Urinary bladder (tissue), 3 donors: Measurements from ENCODE around the gene RERE.

DNA sequence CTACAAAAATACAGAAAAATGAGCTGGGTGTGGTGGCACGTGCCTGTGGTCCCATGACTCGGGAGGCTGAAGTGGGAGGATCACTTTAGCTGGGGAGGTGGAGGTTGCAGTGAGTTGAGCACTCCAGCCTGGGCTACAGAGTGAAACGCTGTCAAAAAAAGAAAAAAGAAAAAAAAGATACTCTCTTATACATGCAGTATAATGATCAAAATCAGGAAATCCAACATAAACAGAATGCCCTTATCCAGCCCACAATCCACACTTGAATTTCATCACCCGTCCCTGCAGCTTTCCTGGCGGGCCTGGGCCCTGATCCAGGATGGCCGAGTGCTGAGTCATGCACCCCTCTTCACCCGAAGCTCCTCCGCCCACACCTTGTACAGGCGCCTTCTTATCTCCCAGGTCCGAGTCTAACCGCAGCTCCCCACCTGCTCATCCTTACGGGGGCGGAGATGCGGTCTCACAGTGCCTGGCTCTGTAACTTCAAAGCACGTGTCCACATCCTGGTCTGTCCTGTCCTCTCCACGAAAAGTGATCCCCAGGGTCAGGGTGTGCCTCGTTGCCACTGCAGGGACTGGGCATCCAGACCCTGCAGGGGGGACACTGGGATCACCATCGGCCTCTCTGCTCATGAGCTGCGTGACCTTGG is 120.2 kb upstream of the SLC45A1 start:
- PRO-cap: no peak
- RAMPAGE, long total RNA: no peak

DNA sequence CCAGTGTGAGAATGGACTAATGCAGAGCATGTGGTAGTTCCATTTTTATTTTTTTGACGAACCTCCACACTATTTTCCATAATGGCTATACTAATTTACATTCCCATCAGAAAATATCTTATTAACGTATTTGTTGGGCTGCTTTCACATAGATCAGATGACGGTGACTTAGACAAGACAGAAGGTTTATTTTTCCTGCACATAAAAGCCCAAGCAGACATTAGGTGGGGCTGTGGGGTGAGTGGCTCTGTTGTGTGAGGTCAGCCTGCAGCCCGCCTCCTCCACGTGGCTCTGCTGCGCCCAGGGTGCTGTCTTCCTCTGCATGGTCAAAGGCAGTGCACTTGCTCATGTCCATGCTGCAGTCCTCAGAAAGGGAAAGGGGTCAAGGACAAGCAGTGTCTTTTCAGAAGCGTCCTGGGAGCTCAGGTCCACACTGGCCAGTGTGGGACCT is 36.2 kb upstream of the SLC45A1 start:
- PRO-cap: unidirectional peak, plus-strand start at position 338 of the sequence
- RAMPAGE, long total RNA: no peak

GRCh38 chr1:8363503-8363789 is 45.5 kb downstream of the SLC45A1 start:
- PRO-cap: no peak
- RAMPAGE, long total RNA: no peak

DNA sequence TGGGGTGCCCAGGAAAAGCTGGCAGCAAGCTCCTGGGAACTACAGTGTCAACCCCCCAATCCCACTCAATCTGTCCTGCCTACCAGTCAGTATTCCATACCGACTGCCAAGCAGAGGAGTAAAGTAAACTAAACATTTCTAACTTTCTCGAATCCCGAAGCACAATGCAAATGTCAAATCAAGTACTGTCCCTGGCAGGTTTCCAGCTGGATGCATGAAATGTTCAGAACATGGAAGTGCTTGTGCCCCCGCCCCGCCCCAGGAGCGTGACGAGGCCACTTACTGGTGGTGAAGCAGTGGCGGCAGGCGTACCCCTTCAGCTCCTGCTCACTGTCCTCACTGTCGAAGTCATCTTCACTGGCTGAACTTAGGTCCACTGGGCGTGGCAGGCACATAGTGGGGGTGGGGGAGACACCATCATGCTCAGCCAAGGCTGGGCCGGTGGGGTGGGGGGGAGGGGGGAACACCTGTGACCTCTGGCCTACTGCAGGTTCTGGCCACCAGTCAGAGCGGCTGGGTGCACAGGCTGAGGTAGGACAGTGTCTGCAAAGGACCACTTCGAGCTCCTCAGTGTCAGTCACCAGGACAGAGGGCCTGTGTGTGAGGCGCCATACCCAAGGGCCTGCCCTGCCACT is 46.7 kb downstream of the SLC45A1 start:
- PRO-cap: no peak
- RAMPAGE, long total RNA: no peak

GRCh38 chr1:8373548-8374822 is 56.1 kb downstream of the SLC45A1 start:
- PRO-cap: bidirectional peak, plus-strand start at chr1:8373793, minus-strand start at chr1:8373659; unidirectional peak, minus-strand start at chr1:8374223
- RAMPAGE, long total RNA: no peak

DNA sequence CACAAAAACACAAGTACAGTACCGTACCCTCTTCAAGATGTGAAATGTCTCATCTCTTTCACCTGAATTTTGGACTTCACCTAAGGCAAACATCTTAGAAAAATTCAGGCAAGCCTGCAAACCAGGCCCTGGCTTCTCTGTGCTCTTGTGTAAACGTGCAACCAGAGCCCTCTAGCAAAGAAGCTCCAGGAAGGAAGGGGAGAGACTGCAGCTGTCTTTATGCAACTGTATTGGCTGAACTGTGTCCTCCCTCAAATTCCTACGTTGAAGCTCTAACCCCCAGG is 60.2 kb downstream of the SLC45A1 start:
- PRO-cap: bidirectional peak, plus-strand start outside the sequence, minus-strand start at position 147 of the sequence
- RAMPAGE, long total RNA: no peak

DNA sequence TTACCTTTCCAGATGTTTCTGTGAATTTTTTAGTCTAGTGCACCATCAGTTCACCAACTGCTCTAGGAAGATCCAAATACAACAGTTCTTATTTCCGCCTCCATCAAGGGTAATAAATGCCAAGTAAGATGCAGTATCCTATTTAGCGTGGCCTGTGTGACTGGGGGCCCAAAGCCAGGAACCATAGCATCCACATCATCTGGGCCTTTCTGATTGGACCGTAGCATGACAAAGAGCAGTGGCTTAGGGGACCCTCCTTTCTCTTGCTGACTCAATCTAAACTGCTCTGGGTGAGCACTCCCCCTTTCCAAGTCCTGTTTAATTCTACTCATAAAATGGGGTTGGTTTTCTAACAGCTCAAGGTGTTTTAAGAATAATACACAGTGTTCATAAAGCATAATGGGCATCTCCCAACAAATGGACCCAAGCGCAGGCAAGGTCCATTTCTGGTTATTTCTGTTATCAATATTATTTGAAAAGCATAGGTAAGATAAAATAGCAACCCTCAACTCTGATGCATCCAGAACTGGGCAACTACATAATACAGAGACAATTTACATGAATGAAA is 75.4 kb downstream of the SLC45A1 start:
- PRO-cap: no peak
- RAMPAGE, long total RNA: no peak

DNA sequence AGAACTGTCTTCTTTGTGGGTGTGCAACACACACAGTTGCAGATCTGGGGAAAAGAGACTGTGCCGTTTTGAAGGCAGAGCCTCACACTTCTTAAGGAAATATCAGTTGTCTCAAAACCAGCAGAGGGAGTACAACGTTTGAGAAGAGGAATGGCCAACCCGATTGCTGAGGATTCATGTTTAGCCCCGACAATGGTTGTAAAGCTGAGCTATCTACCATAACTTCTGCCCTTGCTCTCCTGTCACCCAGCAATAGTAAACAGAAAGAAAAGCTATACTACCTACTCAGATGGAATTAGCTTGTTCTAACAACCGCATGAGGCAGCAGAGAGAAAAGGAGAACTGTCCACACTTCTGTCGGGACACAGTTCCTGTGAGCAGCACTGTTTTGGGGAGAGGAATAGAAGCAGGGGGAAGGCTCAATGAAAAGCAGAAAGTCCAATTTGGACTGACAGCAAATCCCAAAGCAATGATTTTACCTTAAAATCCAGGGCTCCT is 91.2 kb downstream of the SLC45A1 start:
- PRO-cap: no peak
- RAMPAGE, long total RNA: no peak

GRCh38 chr1:8418060-8418770 is 100.3 kb downstream of the SLC45A1 start:
- PRO-cap: no peak
- RAMPAGE, long total RNA: no peak

- PRO-cap: bidirectional peak, plus-strand start at chr1:8421989, minus-strand start at chr1:8421929
- RAMPAGE, long total RNA: no peak
These were observed 103.8 kb downstream of the SLC45A1 start for GRCh38 chr1:8421651-8422164.

- PRO-cap: no peak
- RAMPAGE, long total RNA: no peak
These were observed 229.7 kb downstream of the RERE start for GRCh38 chr1:8587554-8588267.

GRCh38 chr1:8783686-8784610 is 33.5 kb downstream of the RERE start:
- PRO-cap: no peak
- RAMPAGE, long total RNA: no peak

- PRO-cap: bidirectional peak, plus-strand start at chr1:8817876, minus-strand start at chr1:8817640
- RAMPAGE, long total RNA: no peak
These were observed at the start of gene RERE for GRCh38 chr1:8817560-8817824. TSS of gene RERE (minus strand) at chr1:8817640.

DNA sequence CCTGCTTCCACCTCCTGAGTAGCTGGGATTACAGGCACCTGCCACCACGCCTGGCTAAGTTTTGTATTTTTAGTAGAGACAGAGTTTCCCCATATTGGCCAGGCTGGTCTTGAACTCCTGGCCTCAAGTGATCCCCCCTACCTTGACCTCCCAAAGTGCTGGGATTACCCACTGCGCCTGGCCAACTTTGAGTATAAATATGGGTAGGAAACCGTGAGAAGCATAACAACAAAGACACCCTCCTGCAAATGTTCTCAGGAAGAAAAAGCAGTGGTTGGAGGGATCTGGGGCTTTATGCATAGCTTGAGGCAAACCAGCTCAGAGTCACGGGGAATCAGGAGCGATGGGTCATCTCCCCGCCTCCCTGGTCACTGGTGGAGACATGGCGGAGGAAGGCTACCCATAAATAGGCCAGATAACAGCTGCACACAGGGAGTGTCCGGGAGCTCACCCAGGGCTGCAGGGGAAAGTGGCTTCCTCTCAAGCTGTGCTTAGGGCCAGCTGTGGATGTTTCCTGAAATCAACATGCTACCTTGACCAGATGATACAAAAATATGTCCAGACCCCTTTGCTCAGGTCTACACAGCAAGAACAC is 26.9 kb upstream of the RERE start:
- PRO-cap: no peak
- RAMPAGE, long total RNA: no peak

- PRO-cap: no peak
- RAMPAGE, long total RNA: no peak
These were observed 8.2 kb downstream of the ENO1 start for GRCh38 chr1:8870259-8870671.

- PRO-cap: no peak
- RAMPAGE, long total RNA: no peak
These were observed 18.4 kb upstream of the CA6 start for GRCh38 chr1:8927162-8927799.

DNA sequence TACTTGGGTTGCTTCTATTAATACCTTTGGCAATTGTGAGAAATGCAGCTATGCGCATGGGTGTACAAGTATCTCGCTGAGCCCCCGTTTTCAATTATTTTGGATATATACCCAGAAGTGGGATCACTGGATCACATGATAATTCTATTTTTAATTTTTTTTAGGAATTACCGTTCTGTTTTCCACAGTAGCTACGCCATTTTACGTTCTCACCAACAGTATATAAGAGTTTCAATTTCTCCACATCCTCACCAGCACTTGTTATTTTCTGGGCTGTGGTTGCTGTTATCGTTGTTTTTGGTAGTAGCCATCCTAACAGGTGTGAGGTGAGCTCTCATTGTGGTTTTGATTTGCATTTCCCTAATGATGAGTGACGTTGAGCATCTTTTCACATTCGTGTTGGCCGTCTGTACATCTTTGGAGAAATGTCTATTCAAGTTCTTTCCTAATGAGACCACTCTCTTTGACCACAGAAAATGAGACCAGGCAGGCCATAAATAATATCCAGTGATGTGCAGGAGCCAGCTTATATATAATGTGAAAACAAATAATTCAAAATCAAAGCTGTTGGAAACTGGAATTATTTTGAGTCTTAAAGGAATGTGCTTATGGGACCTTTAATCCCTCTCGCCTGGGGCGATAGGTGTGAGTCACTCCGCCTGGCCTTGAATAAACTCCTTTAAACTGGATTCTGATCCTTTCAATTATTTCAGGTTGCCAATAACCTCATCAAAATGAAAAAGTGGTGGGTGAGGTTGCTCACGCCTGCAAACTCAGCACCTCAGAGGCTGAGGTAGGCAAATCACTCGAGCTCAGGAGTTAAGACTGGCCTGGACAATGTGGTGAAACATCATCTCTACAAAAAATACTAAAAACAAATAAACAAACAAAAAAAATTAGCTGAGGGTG is 11.0 kb upstream of the SLC2A5 start:
- PRO-cap: no peak
- RAMPAGE, long total RNA: no peak

DNA sequence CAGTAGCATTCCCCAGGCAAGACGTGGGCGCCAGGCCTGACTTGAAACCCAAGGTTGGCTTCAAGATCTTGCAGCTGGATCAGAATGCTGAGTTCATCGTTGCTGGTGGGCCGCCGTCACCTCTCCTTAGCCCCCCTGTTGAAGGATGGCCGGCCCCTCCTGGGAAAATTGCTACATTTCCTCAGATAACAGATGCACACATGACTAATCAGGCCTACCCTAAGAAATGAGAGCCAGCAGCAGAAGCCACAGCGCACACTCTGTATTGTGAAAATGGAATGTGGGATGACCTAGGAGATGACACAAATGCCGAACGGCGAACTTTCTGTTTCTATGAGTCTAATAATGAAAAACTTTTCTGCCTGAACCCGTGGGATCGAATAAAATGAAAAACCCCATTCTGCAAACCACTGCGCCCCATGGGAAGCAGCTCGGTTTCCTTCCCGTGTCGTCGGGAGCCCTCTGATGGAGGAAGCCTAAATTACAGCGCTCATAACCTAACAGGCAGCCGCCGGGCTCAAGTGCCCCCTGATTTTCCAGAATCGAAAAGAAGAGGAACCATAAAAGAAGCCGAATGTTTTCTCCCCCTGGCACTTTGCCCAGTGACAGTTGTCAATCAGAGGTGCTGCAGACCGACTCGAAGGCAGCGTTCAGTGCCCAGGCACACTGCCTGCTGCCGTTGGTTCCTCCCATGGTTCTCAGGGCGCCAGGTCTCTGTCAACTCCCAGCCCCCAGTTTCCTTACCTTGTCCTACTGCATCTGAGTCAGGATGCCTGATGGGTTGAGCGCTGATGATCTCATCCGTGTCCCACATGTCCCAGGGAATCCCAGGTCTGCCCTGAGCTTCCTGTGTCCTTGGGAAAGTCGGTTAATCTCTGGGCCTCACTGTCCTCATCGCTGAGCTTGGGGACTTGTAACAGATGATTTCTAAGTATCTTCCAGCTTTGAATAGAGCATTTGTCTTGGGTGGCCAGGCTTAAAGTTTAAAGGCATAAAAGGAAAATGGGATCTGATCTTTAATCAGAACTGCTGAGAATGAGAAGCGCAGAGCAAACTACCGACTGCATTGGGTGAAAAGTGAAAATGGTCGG is 38.1 kb upstream of the H6PD start:
- PRO-cap: unidirectional peak, plus-strand start at position 270 of the sequence
- RAMPAGE, long total RNA: no peak

DNA sequence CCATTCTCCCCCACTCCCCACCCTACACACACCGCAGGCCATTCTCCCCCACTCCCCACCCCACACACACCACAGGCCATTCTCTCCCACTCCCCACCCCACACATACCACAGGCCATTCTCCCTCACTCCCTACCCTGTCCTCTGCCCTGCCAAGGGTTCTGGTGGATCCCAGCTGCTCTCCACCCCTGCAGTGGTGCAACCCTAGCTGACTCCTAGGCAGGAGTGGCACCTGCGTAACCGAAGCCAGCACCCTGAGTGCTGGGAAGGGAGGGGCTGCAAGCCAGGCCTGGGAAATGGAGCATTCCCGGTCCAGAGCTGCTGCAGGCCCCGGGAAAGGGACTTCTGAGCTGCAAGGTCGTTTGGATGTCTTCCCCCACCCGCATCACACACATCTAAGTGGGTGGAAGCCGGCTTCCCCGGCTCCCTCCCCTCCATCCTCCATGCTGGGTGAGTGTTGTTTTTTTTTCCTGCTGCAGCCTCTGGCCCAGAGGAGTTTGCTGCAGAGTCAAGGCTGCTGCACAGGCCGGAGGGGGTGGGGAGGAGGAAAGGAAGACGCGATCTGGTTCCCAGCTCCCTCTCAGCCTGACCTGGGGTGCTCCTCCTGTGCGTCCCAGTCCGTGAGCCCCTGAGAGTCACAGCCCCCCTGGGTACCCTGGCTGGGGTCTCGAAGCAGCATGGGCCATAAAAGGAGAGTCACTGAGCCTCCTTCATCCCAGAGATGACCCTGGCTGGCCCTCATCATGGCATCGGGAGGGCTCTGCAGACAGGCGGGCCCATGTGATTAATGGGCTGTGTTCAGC is 16.1 kb downstream of the H6PD start:
- PRO-cap: no peak
- RAMPAGE, long total RNA: no peak

DNA sequence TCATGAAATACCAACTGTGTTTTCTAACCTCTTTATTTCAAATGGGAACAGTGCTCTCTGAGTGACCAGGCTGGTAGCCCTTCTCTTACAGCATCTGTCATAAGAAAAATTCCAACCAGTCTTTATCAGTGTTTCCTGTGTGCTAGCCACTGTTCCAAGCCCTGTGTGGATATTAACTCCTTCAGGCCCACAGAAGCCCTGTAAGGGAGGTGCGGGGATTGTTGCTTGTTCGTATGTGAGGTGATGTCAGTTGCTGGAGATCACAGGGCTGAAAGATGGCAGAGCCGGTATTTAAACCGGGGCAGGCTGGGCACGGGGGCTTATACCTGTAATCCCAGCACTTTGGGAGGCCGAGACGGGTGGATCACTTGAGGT is 19.2 kb downstream of the H6PD start:
- PRO-cap: no peak
- RAMPAGE, long total RNA: no peak